IMR-90 (cell line): ENCODE measurements around a stretch of chr9.

- RRBS, result no CpG with 5 or more reads among the region's 9 CpGs
CAGE:
- cytosol, long polyA plus RNA, result no peak
- long polyA plus RNA, result no peak
- nucleus, long polyA plus RNA, result no peak
Observed at GRCh38 chr9:16267203-16267822, 603.2 kb downstream of the BNC2 start.

- RRBS, result no CpG with 5 or more reads among the region's 10 CpGs
CAGE:
- cytosol, long polyA plus RNA, result no peak
- long polyA plus RNA, result no peak
- nucleus, long polyA plus RNA, result no peak
Observed at GRCh38 chr9:16321101-16322126, 549.1 kb downstream of the BNC2 start.

DNA sequence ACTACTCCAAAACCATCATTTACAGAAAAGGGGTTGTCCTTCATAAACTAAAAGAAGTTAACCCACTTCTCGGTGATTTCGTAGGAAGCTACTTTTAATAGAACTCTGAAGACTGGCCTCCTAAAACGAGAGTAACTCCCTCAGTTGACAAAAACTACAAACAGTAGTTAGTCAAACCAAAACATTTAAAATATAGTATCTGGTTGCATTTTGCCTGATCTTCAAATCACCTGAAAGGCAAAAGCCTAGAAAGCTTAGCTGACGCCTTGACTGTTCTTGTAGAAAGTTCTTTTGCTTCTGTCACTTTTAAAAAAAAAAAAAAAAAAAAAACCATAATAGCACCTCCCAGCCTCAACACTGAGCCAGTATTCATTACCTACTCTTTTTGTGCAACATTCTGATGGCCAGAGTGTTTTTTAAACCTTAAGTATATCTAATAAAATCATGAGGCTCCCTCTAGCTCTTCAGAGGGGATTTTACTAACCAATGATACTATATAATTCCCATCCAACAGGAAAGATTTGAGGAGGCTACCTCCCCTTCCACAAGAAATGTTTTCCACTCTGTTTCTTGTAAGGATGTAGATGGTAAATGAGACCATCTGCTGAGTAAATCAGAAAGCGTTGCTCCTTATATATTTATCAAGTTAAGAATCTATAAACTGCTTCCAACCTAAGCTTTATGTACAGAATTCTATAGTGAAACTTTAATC, 4.0 kb downstream of the BNC2 start:
- RRBS, result no CpG with 5 or more reads among the region's 5 CpGs
CAGE:
- cytosol, long polyA plus RNA, result no peak
- long polyA plus RNA, result no peak
- nucleus, long polyA plus RNA, result no peak

DNA sequence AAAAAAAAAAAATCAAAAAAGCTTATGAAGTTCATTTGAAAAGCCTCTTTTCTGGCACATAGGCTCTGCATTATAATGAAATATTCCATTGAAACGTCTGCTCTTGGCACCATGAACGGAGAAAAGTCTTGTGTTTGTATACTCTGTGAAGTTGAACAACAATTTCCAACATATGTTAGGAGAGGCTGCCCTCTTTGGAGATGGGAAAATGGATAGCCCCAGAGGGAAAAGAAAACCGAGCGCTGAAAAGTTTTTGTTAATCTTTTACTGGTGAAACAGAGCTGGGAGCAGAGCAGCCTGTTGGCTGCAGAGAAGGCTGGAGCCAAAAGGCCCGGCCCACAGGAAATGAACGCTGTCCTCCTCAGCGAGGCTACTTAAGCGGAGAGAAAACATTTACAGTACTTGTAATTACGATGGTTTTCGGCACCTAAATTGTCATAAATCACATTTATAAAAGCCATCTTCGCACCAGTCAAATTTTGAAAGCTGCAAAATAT, 129.8 kb upstream of the CNTLN start:
- RRBS, result no CpG with 5 or more reads among the region's 11 CpGs
CAGE:
- cytosol, long polyA plus RNA, result no peak
- long polyA plus RNA, result no peak
- nucleus, long polyA plus RNA, result no peak

- RRBS, result no CpG with 5 or more reads among the region's 5 CpGs
CAGE:
- cytosol, long polyA plus RNA, result no peak
- long polyA plus RNA, result no peak
- nucleus, long polyA plus RNA, result no peak
Observed at GRCh38 chr9:17134355-17134747, 489 bp upstream of the CNTLN start.

- RRBS, result no CpG with 5 or more reads among the region's 5 CpGs
CAGE:
- cytosol, long polyA plus RNA, result no peak
- long polyA plus RNA, result no peak
- nucleus, long polyA plus RNA, result no peak
Observed at GRCh38 chr9:18393707-18394304, 80.1 kb upstream of the ADAMTSL1 start.

GRCh38 chr9:19124567-19125321, 2.5 kb downstream of the PLIN2 start:
- RRBS, result no CpG with 5 or more reads among the region's 4 CpGs
CAGE:
- cytosol, long polyA plus RNA, result no peak
- long polyA plus RNA, result no peak
- nucleus, long polyA plus RNA, result no peak

DNA sequence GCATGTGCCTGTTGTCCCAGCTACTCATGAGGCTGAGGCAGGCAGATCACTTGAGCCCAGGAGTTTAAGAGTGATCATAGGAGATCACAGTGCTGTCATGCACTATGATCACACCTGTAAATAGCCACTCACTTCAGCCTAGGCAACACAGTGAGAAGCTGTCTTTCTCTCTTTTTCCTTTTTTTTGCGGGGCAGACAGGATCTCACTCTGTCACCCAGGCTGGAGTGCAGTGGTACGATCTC, 23.3 kb upstream of the PLIN2 start:
- RRBS, result no CpG with 5 or more reads among the region's 2 CpGs
CAGE:
- cytosol, long polyA plus RNA, result no peak
- long polyA plus RNA, result no peak
- nucleus, long polyA plus RNA, result no peak

- RRBS, result no CpG with 5 or more reads among the region's 15 CpGs
CAGE:
- cytosol, long polyA plus RNA, result no peak
- long polyA plus RNA, result no peak
- nucleus, long polyA plus RNA, result no peak
Observed at GRCh38 chr9:19229702-19230024, 830 bp upstream of the DENND4C start.

- RRBS, result no CpG with 5 or more reads among the region's 44 CpGs
CAGE:
- cytosol, long polyA plus RNA, result no peak
- long polyA plus RNA, result no peak
- nucleus, long polyA plus RNA, result no peak
Observed at GRCh38 chr9:19464708-19465200, 55.9 kb downstream of the ACER2 start.

DNA sequence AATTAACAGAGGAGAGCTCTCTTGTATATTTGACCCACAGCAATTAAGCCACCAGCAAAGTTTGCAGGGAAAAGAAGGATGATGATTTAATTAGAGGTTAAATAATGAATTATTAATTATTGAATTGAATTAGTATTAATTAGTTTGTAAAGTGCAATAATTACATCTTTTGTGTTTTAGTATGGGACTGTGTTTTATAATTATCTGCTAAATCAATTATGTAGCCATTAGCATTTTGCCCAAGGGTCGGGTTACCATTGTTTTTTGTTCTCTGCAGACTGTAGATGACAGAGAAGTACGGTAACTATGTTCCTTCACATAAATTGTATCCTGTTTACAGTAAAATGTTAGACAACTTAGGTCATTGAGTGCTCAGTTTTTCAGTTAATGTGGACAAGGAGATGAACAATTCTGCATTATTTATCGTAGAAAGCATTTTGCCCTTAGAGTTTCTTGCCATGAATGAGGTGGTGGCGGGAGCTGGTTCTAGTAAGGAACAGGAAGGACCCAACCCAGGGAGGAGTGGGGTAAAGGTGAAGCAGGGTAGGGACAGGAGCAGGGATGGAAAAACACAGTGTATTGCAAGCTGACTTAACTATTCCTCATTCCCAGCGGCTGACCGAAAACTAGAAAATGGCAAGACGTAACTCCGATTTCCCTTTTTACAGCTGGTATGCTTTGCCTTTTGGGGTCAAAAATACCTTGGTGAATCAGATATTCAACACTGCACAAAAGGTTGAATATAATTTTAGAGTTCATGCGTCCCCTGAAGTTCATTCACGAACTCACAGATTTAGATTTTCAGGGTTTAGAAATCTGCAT, 243.7 kb upstream of the SLC24A2 start:
- RRBS, result no CpG with 5 or more reads among the region's 10 CpGs
CAGE:
- cytosol, long polyA plus RNA, result no peak
- long polyA plus RNA, result no peak
- nucleus, long polyA plus RNA, result no peak

DNA sequence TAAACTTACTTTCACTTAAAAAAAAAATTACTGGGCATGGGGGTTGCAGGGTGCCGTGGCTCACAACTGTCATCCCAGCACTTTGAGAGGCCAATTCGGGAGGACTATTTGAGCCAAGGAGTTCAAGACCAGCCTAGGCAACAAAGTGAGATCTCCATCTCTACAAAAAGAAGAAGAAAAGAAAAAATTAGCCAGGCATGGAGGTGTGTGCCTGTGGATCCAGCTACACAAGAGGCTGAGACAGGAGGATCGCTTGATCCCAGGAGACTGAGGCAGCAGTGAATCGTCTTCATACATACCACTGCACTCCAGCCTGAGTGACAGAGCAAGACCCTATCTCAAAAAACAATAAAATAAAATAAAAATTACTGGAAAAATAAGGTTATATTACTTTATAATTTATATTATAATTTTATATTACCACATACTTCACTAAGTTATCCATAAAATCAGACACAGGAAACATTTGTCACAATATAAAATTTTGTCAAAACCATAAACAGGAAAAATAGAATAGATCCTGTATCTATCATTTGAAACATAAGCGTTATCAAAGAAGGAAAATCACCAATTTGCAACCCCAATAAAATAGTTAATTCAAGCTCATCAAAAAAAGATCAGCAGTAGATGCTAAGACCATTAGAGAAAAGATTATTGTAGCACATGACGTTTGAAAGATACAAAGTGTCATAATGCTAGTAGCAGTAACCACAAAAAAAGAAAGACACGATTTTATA, 27.1 kb downstream of the MLLT3 start:
- RRBS, result no CpG with 5 or more reads among the region's 7 CpGs
CAGE:
- cytosol, long polyA plus RNA, result no peak
- long polyA plus RNA, result no peak
- nucleus, long polyA plus RNA, result no peak

DNA sequence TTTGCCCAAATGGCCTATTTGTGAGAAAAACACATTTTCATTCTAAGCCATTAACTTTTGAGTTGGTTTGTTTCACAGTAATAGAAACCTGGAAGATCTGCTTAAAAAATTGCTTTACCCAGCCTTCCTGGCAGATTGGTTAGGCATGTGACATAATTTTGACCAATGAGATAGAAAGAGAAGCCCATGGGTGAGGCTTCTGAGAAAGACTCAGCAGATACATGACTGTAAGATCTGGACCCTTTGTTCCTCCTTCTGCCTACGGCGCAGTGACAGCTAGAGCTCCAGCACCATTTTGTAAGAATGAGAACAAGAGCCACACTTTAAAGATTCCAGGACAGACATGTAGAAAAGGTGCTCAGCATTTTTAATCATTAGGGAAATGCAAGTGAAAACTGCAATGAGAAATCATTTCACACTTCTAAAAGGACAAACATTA, 18.4 kb upstream of the MLLT3 start:
- RRBS, result no CpG with 5 or more reads among the region's 2 CpGs
CAGE:
- cytosol, long polyA plus RNA, result no peak
- long polyA plus RNA, result no peak
- nucleus, long polyA plus RNA, result no peak

DNA sequence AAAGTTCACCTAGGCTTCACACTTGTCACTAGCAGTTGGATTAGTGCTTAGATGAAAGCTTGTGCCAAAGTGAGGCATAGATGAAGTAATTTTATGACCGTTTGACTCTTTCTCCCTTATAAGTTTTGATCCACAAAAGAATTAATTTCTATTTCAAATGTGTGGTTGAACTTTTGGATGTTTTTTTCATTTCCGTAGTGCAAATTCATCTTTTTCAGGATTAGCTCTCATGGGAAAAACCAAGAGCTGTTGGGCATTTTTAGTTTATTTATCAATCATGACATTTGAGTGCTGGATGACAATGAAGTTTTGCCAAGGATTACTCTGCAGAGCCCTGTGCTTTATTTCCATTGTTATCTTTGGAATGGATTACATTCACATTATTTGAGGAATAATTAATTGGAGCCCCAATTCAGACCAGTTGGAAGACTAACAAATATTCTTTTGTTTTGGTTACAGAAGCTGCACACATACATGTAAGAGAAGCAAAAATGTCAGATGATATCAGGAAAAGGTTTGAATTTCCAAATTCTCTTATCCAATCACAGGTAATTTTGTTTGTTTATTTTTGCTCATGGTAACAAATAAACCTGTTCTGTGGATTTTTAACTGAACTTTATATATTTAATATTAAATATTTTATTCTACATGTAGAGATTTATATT, 30.9 kb downstream of the FOCAD start:
- RRBS, result no CpG with 5 or more reads among the region's 2 CpGs
CAGE:
- cytosol, long polyA plus RNA, result no peak
- long polyA plus RNA, result no peak
- nucleus, long polyA plus RNA, result no peak

DNA sequence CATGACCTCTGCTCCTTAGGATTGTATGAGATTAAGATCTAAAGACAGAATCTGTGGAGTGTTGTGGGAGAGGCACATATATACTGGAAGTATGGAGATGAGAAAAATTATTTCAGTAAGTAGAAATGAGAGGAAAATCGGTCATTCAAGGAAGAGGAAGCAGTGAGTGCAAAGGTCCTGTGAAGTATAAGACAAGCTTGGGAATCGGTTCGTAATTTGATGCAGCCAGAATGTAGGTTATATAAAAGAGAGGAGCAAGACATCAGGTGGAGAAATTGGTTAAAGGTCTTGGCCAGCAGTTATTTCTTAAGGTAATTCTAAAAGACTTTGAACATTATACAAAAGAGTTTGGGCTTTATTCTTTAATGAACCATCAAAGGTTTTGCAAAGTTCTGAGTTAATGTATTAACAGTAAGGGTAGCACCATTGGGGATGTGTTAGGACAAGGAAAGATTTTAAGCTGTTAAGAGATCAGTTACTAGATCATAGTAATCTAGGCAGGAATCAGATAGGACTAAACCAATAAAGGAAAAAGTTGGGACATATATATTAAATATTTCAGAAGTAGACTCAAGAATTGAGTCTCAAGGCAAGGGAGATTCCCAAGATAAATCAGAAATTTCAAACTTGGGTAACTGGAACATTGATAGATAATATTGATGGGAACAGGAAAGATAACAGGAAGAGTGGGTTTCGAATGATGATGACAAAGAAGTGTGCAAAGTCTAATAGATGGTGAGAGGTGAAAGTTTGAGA, 129.1 kb downstream of the HACD4 start:
- RRBS, result no CpG with 5 or more reads among the region's 4 CpGs
CAGE:
- cytosol, long polyA plus RNA, result no peak
- long polyA plus RNA, result no peak
- nucleus, long polyA plus RNA, result no peak

- RRBS, result no CpG with 5 or more reads among the region's 4 CpGs
CAGE:
- cytosol, long polyA plus RNA, result no peak
- long polyA plus RNA, result start-site peak on the minus strand at chr9:21591745-21591789, 14 and 11 reads in 2 replicates
- nucleus, long polyA plus RNA, result no peak
Observed at GRCh38 chr9:21591410-21592003, 109.4 kb upstream of the IFNE start.

DNA sequence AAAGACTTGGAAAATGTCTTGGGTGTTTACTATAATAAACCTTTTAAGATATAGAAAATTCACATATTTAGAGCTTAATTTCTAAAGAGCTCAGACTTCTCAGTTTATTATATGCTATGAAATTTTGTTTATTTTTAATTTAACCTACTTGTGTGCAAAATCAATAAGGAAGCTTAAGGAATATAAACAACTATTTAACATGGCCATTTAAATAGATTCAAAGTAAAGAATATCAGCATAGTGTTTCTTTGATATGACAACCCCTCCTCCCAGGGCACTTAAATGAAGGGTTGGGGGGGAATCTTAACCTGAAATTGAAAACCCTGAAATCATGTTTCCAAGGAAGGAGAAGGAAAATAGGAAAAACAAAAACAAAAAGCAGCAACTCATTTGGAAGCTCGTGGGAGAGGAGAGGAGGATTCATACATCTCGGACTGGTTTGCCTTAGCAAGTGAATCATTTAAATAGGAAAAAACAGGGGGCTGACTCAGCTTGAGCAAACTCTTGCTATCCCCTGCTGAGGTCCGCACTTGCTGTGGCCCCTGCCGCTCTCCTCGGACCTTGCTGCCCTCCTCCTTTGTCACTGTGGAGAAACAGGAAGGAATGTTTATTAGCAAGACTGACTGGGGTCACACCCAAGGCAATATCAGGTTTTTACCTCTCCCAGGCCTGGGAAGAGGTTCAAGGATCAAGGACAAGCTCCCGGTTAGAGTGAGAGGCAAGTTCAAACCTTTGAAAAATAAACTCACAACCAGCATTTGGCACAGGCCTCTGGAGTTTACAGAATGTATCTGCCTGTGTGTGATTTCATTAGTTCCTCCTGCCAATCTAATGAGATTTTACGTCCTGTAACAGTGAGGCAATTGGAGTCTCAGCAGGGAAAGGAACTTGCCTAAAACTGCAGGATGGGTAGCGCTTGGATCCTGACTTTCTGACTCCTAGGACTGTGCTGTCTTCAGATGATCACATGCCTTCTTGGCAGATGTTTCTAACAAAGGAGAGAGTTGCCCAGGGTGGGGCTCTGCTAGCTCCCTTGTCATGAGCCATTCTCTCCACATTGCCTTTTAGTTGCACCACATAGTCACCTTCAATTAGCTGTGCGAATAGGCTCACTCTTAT, 108.4 kb upstream of the CDKN2B start:
- RRBS, result no CpG with 5 or more reads among the region's 9 CpGs
CAGE:
- cytosol, long polyA plus RNA, result no peak
- long polyA plus RNA, result no peak
- nucleus, long polyA plus RNA, result no peak

DNA sequence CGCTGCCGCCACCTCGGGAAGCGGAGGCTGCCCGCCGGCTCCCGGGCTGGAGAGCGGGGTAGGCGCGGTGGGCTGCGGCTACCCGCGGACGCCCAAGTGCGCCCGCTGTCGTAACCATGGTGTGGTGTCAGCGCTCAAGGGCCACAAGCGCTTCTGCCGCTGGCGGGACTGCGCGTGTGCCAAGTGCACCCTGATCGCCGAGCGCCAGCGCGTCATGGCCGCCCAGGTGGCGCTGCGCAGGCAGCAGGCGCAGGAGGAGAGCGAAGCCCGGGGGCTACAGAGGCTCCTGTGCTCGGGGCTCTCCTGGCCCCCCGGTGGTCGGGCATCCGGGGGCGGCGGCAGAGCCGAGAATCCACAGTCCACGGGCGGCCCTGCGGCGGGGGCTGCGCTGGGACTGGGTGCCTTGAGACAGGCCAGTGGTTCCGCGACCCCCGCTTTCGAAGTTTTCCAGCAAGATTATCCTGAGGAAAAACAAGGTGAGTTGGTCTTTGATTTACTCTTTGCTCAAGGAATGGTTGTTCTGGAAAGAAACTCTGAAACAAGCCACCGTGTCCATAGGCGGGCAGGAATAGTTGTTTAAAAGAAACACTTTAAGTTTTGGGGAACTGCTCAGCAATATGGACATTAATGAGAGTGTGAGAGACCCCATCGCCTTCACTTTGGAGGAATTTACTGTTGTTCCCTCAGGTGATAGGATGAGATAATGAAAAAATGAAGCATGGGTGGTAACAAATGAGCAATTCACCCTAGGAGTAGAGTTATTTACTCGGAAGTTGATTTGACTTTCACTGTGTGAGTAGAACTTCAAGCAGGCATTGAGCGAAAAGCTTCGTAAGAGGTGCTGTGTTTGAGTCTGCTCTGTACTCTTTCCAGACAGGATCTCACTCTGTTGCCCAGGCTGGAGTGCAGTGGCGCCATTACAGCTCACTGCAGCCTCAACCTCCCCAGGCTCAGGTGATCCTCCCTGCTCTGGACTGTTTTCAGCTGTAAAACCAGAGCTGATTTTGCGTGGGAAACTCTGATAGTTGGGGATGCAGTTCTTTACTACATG, 958 bp downstream of the DMRTA1 start:
- RRBS, result 18% methylated on average over 6 of the region's 58 CpGs
CAGE:
- cytosol, long polyA plus RNA, result no peak
- long polyA plus RNA, result no peak
- nucleus, long polyA plus RNA, result no peak

GRCh38 chr9:23464032-23464396, 362.0 kb downstream of the ELAVL2 start:
- RRBS, result no CpG with 5 or more reads among the region's 2 CpGs
CAGE:
- cytosol, long polyA plus RNA, result no peak
- long polyA plus RNA, result no peak
- nucleus, long polyA plus RNA, result no peak

- RRBS, result no CpG with 5 or more reads among the region's 1 CpG
CAGE:
- cytosol, long polyA plus RNA, result no peak
- long polyA plus RNA, result no peak
- nucleus, long polyA plus RNA, result no peak
Observed at GRCh38 chr9:26055521-26055992, 377.3 kb upstream of the TUSC1 start.